Aortic smooth muscle cell (primary cell): Measurements from ENCODE around the genes PLCG2 and CDH13.

- RRBS = 93% methylated on average over 6 of the region's 13 CpGs
Observed at GRCh38 chr16:81495135-81495626, 50.6 kb downstream of the CMIP start.

DNA sequence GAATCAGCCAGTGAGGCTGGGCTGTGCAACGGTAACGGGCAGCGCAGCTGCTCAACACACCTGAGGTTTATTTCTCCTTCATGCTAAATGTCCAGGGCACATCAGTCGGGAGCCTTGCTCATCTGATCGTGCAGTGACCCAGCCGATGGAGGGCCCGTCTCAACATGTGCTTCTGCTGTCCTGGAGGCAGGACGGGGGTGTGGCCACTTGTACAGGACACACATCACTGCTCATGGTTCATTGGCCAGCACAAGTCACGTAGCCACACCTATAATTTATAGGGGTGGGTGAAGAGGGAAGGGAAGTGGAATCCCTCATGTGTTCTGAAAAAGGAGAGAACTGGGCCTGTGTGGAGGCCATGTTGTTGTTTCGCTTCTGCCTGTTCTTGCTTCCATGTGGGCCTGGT is 60.4 kb downstream of the CMIP start:
- RRBS = no CpG with 5 or more reads among the region's 10 CpGs

DNA sequence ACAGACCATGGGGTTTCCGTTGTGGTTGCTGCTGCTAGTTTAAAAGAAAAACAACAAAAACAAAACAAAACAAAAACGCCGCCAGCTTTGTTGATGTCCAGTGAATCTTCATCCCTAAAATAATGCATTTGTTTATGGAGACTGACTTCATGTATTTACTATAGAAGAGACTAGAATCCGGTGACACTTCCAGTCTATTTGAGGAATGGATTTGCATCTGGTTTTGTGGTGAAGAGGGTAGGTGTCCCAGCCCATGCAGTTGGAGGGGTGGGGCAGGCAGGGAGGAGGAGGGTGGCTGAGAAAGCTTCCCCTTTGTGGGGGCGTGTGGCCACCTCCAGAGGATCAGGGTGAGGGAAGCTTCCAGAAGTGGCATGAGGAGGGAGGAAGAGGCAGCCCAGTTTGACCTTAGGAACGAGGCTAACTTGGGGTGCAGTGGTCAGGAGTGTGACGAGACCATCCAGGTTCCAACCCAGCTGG is 69.4 kb downstream of the CMIP start:
- RRBS = no CpG with 5 or more reads among the region's 7 CpGs

GRCh38 chr16:81551932-81552589 is 107.5 kb downstream of the CMIP start:
- RRBS = 97% methylated on average over 2 of the region's 10 CpGs

GRCh38 chr16:81607134-81608045 is 162.8 kb downstream of the CMIP start:
- RRBS = no CpG with 5 or more reads among the region's 21 CpGs

DNA sequence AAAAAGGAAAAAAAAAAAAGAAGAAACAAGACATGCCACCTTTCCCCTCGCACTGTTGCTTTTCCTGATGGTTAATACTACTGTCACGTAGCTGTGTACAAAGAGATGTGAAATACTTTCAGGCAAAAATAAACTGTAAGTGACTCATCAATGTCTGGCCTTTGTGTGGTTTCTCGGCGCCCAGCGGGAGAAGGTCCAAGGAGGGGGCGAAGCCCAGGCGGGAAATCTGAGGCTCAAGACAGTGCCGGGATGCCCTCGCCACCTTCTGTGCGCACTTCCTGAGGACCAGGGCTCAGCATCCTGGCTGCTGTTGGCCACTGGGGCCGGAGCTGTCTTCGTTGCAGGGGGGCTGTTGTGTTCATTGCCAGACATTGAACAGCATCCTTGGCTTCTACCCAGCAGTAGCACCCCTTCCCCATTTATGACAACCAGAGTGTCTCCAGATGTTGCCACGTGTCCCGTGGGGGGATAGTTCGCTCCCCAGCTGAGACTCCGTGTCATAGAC is 67.4 kb upstream of the PLCG2 start:
- RRBS = 26% methylated on average over 4 of the region's 16 CpGs

DNA sequence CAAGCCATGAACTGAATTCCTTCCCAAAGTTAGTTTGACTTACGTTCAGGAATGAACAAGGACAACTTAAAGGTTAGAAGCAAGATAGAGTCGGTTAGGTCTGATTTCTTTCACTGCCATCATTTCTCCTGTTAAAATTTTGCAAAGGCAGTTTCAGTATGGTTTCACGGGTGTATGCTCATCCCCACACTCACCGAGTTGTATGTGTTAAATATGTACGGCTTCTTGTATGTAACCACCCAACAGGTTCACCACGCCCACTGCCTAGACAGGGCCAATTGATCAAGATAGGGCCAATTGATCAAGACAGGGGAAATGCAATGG is 62.7 kb upstream of the PLCG2 start:
- RRBS = no CpG with 5 or more reads among the region's 6 CpGs

- RRBS = under 1% methylated on average over 29 of the region's 67 CpGs
Observed at GRCh38 chr16:81778739-81779411, at the start of gene PLCG2. PLCG2 (plus strand) TSS chr16:81779291.

DNA sequence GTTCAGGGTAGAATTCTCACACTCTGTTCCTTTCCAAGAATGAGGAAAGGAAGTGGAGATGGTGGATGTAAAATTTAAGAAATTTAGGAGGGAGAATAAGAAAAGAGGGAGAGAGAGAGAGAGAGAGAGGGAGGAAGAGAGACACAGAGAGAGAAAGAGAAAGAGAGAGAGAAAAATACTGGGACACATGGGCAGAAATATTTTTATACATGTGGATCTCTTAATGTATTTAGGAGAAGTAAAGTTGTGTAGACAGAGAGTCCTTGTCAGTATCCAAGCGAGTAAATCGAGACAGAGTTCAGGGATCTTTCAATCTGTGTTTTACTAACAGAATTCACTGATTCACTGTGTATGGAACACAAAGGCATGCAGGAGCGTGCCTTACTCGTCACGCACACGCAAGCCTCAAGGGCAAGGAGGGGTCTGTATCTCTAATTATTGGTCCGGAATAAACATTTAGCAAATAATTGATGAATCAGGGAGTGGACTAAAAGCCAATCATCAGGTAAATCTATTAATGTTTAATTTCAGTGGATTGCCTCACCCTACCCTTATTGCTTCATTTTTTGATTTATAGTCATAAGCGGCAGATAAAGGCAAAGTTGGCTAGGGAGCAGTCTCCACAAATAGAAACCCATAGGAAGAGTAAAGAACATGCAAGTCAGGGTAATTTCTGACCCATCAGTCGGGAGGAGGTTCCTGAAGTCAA is 7.6 kb upstream of the HSD17B2 start:
- RRBS = no CpG with 5 or more reads among the region's 9 CpGs

GRCh38 chr16:82195935-82196495 is 26.0 kb upstream of the MPHOSPH6 start:
- RRBS = no CpG with 5 or more reads among the region's 2 CpGs

DNA sequence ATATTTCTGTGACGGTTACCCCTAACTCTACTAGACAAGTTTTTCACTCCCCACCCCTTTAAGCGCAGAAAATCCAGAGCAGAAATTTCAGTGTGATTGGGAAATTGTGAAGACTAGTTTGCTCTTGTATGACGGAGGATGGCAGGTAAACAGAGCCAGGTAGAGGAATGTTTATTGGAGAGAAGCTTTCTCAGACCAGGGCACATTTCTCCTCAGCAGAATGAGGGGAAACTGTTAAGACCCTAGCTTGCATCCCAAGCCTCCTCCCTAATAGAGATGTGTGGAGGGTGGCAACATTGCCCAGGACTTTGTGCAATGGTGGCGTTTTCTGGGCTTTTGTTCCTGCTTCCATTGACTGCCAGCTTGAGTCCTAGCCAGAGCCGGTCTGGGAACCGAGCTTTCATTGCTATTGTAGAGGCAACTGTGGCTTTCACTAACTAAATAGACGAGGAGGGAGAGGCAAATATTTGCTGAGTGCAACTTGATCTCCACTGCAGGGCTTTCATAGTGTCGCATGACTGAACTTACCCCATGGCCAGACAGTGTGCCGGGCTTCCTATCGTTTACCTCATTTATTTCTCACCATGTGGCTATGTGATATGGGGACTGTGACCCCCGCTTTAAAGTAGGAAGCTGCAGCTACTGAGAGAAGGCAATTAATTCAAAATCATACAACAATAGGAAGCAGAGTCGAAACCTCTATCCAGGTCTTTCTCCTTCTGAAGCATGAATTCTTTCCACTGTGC is 159.7 kb upstream of the MPHOSPH6 start:
- RRBS = no CpG with 5 or more reads among the region's 12 CpGs

GRCh38 chr16:82626645-82627193 is at the start of gene CDH13:
CDH13 (plus strand) TSS chr16:82626969.
- RRBS = 2% methylated on average over 11 of the region's 33 CpGs

DNA sequence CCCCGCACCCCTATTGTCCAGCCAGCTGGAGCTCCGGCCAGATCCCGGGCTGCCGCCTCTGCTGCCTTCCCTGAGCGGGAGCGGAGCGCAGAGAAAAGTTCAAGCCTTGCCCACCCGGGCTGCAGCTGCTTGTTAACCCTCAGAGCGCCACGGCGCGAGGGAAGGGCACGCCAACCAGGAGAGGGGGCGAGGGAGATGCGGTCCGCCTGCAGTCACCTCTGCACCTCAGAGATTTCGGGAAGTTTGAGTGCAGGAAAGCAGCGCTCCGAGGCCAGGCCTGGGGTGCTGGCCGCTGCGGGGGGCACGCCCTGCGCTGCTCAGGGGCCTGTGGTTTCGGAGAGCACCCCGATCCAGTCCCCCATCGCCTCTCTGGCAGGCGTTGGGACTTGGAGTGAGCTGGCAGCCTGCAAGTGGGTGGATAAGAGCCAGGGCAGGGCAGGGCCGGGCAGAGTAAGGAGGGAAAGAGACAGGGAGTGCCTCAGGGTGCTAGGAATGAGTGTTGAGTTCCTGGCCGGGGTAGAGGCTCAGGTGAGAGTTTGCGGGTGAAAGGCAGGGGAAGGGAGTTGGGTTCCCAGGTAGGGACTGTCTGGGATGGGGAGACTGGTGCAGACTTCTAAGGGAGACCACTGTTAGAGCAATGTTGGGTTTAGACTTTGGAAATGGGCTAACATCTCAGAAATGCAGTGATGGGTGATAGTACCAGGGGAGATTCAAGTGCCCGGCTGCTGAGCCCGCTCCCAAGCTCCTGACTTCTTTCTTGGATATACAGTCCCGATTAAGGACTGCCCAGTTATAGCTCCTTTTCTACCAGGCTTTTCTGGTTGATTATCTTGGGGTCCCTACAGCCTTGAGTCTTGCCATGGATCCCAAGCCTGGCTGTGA is 1.3 kb downstream of the CDH13 start:
- RRBS = 7% methylated on average over 10 of the region's 33 CpGs

GRCh38 chr16:83939094-83939819 is 13.8 kb upstream of the OSGIN1 start:
- RRBS = no CpG with 5 or more reads among the region's 19 CpGs

DNA sequence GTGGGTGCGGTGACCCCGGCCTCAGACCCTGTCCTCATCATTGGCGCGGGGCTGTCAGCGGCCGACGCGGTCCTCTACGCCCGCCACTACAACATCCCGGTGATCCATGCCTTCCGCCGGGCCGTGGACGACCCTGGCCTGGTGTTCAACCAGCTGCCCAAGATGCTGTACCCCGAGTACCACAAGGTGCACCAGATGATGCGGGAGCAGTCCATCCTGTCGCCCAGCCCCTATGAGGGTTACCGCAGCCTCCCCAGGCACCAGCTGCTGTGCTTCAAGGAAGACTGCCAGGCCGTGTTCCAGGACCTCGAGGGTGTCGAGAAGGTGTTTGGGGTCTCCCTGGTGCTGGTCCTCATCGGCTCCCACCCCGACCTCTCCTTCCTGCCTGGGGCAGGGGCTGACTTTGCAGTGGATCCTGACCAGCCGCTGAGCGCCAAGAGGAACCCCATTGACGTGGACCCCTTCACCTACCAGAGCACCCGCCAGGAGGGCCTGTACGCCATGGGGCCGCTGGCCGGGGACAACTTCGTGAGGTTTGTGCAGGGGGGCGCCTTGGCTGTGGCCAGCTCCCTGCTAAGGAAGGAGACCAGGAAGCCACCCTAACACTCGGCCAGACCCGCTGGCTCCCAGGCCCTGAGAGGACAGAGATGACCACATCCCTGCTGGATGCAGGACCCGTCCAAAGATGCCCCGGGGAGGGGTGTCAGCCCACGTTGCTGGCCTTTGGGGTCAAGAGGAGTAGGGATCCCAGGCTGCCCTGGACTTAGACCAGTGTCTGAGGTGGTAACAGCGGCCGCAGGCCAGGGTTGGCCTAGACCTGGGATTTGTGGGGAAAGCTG is 2.4 kb upstream of the NECAB2 start:
- RRBS = 95% methylated on average over 4 of the region's 40 CpGs

DNA sequence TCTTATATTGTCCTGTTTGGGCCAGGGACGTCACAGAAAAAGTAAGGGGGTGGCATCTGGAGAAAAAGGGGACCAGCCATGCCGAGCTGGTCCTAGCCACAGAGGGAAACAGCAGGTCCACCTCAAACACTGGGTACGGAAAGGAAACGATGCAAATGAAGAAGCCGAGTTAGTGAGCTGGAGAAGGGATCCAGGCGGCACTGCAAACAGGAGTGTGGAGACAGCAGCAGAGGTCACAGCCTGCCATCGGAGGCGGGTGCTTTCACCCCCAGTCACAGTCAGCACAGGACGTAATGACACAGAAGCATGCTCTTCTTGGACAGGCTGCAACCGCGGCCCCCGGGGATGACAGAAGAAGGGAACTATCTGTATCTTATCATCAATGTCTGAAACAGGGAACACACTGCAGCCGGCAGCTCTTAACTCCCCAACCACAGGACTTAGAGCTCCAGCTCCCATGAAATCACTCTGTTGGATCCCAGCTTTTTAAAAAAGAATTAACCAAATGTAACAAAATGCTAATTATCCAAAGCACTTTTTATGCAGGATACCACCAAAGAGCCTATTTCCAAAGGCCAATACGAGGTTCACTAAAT is 16.1 kb upstream of the SLC38A8 start:
- RRBS = no CpG with 5 or more reads among the region's 14 CpGs

DNA sequence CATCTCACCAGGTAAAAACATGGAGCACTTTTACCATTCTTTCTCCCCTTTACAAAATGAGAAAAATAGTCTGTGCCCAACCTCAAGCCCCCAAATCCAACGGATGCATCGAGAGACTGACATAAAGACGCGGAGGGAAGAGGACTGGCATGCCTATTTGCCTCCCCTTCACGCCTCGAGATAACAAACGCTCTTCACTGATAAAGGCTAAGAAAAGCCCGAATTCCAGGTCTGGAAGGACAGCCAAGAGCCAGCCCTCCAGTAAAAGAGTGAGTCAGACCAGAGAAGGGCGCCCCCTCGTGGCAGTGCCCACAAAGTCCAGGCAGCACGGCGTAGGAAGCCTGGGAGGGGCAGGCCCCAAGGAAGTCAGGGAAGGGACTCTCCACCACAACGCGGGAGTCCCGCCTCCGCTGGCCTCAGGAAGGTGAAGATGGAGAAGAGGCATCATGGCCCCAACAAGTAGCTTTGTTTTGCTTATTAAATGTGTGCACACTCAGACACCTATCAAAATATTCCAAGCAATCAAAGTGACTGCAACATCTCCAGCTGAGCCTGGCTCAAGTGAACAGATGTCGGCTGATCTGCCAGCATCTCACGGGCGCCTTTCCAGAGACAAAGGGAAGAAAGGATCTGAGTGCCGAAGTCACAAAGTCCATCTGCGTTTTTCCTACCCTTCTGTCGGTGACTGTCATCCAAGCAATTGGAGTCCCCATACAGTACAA is 20.2 kb upstream of the SLC38A8 start:
- RRBS = no CpG with 5 or more reads among the region's 22 CpGs

- RRBS = no CpG with 5 or more reads among the region's 16 CpGs
Observed at GRCh38 chr16:84086283-84086989, 30.3 kb downstream of the MBTPS1 start.

- RRBS = no CpG with 5 or more reads among the region's 8 CpGs
Observed at GRCh38 chr16:84177583-84177914, 9.3 kb downstream of the TAF1C start.

DNA sequence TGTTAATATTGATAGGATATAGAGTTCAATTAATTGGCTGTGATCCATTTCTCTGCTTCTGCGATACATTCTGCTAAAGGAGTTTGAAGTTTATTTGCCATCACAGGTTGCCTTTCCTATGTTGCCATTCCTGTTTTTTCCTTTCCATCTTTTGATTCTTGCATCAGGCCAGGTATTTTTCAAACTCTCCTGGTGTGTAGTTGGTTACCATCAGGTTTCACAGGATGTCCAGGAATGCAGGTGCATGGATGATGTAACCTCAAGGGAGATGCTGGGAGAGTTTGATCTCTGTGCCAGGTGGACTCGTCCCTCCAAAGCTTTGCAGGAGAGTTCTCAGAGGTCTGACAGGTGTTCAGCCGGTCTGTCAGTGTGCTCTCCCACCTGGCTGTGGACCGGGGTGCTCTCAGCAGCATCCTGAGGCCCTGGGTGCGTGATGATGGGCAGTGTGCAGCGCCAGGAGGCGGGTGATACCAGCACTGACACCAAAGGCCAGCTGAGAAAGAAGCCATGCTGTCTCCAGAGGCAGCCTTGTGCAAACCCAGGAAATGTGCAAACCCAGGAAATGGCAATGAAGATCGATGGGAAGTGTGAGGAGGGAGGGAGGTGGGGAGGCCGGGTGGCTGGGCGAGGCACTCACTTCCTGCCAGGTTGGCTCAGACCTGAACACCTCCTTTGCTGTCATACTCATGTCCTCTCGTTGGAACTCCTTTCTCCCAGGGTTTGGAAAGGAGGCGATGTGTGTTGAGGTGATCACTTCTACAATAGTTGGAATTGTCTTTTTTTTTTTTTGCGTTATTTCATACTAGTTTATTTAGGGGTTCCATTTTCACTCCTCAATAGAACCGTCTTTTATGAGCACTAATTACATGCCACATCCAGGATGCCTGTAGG is 1.8 kb downstream of the ATP2C2 start:
- RRBS = no CpG with 5 or more reads among the region's 14 CpGs